Bronchus fibroblast of lung (primary cell): ENCODE measurements around the genes DUSP18, SMTN, EIF4ENIF1 and BPIFC.

DNA sequence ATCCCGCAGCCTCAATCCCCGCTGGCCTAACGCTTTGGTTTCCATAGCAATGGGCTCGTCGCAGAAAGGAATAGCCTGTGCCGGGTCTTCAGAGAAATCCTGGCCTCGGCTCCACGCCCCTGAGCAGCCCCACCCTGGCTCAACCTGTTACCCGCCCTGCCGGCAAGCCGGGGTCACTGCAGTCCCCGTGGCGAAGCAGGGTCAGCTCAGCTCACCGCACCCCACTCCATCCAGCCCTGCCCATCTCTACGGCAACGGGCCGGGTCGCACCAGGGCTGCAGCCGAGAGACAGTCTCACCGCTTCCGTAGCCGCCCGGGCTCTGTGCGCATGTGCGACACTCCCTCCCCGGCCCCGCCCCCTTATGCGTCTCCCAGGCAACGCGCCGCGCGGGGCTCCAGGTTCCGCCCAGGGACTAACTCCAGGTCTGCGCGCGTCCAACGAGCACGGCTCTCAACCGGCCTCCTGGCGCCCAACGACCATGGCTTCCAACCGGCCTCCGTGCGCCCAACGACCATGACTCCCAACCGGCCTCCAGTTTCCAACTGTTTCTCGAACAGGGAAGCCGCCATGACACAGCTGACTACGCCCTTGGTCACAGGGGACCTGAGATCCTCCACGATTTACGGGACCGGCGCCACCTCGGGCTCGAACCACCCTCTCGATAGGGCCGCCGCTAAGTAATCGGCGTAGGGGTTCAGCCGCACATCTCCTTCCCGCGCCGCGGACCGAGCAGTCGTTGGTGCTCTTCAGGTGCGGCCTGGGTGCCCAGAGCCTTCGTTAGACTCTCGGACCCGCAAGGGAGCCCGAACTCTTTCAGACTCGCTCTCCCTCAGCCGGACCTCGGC is at the start of gene DUSP18:
TSS of gene DUSP18 (minus strand) at position 322 of the 846 bp plus-strand sequence.
- RAMPAGE, long total RNA, result no peak

GRCh38 chr22:30822190-30822960 is 127.7 kb downstream of the OSBP2 start:
- RAMPAGE, long total RNA, result no peak

DNA sequence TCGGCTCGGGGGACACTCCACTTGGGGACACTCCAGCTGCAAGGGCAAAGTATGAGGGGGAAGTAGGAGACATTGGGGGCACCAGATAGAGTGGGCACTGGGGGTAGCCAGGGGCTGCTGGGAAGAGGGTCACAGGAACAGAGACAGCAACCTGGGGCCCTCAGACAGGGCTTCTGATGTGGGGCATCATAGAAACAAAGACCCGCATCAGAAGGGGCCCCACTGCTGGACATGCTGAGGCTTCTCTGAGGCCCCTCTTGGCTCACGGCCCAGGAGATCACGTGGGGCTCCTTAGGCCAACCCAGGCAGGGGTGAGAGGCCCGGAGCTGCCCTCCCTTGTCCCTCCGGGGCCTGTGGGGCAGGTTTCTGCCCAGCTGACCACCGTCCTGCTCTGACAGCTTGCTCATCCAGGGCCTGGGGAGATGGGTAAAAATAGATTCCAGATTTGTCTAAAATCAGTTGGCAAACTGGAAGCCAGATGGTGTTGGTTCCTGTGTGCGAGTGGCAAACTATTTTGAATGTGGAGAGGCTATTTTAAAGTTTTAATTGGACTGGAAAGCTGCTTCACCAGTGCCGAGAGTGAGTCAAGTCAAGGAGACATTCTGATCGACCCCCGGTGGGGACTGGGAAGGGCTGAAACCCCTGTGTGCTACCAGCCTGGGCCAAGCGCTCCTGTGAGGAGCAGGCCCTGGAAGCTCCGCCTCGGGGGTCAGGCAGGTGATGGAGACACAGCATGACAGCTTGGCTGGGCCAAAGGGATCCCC is 89.5 kb downstream of the MORC2 start:
- RAMPAGE, long total RNA, result no peak

DNA sequence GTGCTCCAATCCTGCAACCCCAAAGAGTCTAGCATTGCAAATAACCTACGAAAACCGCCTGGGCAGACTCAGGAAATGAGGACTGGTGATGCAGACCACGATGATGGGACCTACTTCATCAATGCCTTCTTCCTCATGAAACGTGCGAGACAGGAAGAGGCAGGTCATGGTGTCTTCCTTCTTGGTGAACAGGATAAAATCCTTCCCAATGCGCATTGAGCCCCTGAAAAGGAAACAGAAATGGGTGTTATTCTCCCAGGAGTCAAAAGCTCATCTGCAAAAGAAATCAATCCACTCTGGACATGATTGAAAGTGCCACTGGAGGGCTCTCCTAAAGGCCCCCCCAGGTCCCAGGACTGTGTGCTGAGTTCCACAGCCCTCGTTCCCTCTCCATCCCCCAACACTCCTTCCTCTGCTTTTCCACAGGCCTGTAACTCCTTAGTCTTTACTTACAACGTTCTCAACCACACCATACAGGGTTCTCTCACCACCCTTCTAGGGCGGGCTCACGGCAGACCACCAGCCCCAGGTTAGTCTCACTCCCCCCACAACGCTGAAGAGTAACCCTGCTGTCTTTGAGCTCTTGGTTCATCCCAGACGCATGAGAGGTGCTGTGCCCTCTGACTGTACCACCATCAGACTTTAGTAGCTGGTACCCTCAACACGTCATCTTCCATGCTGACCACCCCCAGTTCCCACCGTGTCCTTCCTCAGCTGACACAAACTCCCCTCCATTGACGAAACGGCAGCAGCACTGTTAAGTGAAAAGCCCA is 22.2 kb downstream of the MORC2 start:
- RAMPAGE, long total RNA, result no peak

DNA sequence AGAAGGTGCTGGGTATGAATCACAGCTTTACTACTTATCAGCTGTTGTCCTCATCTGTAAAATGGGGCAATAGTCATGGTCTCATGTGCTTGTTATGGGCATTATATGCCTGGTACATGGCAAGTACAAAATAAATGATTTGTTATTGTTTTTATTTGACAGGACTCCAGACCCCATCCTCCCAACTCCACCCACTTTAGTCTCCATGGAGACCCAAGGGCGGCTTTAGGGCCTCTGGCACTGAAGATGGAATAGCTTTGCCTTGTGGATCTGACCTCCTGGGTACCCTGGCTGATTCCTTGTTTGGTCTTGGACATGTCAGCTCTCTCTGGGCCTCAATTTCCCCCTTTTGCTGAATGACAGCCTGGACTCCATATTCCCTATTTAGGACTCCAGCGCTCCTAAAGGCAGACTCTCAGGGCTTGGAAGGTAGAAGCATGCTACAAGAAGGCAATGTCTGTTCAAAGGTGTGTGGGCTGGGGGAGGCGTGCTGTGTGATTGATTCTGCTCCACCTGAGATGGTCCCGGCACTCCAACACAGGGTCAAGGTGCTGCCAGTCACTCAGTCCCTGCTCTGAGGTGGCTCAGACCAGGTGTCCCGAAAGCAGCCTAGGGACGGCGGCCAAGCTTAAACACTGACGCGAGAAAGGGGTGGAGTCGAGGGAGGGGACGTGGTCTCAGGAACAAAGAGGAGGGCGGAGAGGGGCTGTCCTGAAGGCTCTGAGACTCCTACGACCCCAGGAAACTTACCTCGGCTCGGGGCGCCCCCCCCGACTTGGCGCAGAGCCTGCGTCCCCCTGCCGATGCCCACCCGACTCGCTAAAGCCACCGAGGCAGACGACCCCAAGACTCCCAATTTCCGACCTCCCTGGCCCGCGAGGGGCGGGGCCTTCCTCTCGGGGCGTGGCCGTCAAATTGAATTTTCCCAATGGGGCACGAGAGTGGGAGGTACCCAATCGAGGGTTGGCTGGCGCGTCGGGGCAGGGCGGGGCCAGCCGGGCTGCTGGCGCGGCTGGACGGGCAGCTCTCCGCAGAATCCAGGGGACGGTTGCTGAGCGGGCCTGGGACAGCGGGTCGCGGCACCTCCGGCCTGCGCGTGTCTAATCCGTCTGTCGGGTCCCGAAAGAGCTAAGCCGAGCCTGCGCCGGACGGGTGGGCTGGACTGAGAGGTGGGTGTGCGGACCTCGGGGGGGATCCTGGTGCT is at the start of gene SMTN:
TSS of gene SMTN (plus strand) at position 1,031 of the 1,204 bp plus-strand sequence.
- RAMPAGE, long total RNA, result start-site peak on the plus strand centred at position 1,041 of the sequence, 22 bp wide, 3,347 and 1,358 reads in 2 replicates

DNA sequence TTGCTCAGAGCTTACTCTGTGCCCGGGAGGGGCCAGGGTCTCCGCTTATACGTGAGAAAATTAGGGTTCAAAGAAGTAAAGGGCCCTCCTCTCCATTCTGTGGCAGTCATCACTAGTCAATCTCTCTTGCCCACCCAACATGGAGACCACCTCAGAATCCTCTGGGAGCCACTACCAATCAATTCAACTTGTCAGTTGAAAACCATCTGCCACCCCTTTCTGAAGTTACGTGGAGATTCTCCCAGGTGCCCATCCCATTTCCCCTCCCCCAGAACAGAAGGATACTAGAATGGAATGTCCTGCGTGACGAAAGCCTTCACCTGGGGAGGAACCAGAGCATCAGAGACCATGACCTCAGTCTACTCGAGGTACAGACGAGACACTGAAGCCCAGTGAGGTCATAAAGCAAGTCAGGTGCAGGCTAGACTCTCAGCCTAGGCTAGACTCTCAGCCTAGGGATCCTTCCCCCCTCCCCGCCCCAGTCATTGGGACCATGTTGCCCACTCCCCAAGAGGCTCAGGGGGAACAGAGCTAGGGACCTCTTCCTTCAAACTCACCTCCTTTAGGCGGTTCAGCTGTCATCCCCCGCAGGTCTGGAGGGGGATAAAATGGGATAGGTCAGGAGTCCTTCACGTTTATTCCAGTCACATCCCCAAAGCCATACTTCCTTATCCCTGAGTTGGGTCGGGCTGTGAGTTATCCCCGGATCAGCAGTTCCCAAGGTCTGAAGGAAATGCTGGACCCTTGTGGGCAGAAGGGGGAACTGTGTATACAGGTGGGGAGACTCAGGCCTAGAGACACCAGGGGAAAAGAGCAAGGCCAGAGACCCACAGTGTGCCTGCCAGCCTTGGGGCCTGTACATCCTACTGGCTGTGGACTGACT is 1.8 kb downstream of the SELENOM start:
- RAMPAGE, long total RNA, result no peak

DNA sequence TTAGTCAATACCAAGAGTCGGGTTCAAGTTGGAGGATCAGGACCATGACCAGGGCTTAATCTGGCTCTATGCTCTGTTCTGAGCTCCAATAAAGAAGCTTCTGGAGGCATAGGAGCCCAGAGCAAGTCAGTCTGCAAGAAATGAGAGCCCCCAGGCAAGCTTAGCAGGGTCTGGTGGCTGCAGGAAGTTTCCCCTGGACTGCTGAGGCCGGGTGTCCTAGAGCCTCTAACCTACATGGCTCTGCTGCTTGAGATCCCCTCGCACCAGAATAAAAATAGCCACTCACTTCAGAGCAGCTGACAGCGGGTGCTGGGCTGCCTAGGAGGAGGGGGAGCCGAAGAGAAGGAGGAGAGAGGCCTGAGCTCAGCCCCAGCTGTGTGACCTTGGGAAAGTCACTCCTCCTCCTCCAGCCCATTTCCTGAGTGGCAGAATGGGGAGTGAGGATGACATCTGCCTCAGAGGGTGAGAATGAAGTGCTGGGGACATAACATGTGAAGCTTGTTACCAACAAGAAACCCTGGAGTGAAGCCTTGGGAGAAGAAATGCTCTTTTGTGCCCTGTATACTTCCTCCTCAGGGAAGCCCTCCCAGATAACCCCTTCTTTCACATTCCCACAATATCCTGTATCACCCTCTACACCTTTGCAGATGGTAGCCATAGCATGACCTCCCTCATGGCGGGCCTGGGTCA is 3.7 kb upstream of the INPP5J start:
- RAMPAGE, long total RNA, result no peak

DNA sequence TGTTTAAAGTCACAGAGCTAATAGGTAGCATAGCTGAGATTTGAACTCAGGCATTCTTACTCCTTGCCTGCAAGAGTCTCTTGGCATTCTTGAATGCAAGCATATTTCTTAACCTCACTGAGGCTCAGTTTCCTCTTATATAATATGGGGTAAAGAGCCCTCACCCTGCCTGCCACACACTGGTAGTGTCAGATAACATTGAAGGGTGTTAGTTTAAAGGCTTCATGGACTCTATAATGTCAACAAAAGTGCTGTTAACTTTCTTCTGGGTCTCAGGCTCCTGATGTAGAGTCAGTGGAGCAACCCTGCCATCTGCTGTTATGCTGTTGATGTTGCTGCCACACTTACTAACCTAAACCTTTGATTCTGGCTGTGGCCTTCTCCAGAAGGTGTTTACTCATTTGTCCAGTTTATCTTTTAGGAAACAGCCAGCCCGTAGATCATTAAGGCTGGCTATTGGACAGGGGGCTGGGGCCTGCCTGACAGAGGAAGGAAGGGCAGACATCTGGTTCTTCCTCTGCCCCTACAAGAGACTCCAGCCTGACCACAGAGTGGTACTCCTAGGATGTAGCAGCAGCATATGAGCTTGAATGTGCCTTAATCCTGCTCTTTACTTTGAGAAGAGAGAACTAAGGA is 19.1 kb downstream of the LIMK2 start:
- RAMPAGE, long total RNA, result no peak

- RAMPAGE, long total RNA, result no peak
These were observed at the start of gene EIF4ENIF1 for GRCh38 chr22:31488957-31490037. TSS of gene EIF4ENIF1 (minus strand) at chr22:31489842.

DNA sequence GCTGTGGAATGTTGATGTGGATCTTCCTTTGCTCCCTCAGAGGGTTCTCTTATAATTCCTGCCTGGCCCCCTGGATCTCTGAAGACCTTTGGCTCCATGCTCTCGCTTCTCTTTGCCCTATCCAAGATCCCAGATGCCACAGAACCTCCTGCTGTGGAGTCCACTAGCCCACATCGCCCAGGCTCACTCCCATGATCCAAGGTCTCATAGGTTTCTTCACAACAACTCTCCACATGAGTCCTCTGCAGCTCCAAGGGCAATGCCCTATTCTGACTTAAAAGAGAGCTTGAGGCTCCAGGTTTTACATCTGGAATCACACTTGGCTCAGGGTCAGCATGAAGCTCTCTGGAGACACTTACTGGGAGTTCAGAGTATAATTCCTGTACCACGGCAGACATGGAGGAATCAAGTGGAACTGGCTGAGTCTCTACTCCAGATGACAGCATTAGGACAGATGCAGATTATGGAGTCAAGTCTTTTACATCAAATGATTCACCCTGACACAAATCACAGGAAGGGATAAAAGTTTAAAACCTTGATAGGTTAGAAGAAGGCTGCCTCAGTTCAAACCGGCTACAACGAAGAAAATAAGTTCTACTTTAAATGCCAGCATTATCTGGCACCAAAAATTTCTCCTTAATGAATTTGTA is 11.4 kb downstream of the PRR14L start:
- RAMPAGE, long total RNA, result no peak

- RAMPAGE, long total RNA, result no peak
These were observed 791 bp upstream of the DEPDC5 start for GRCh38 chr22:31752931-31753525.

DNA sequence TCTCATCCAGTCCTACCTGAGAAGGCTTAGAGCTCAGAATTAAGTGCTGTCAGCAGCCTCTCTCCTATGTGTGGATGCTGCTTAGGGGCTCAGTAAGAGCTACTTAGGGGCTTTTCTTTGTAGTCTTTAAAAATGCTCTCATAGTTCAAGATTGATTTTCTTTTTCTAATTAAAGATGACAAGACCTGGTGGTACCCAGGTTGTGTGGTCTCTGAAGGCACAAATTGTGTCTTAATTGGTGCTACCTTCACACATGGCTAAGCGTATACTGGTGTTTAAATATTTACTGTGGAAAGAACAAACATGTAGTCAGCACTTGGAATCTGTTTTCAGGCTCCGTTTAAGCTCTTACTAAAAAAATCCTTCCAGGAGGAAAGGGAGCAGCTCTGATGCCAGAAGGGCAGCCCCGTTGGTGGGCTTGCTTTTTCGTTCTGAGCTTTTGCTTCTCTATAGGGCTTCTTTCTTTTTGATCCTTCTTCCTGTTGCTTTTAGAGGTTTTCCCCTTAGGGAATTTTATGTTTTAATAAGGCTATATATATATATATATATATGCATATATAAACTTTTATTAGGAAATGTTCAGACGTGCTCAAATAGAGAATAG is 59.4 kb downstream of the DEPDC5 start:
- RAMPAGE, long total RNA, result no peak

GRCh38 chr22:31970460-31971226 is 26.3 kb downstream of the YWHAH start:
- RAMPAGE, long total RNA, result no peak

DNA sequence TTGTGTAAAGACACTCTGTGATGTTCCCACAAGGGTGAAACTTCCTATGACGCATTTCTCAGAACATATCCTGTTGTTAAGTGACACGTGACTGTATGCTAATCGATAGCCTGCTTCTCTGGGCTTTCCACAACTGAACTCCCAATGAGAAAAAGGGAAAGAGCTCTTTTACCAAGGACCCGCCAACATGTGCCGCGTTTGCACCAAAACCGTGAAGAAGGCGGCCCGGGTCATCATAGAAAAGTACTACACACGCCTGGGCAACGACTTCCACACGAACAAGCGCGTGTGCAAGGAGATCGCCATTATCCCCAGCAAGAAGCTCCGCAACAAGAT is 3.8 kb upstream of the SLC5A1 start:
- RAMPAGE, long total RNA, result no peak

GRCh38 chr22:32137616-32138401 is 21.3 kb downstream of the C22orf42 start:
- RAMPAGE, long total RNA, result no peak

DNA sequence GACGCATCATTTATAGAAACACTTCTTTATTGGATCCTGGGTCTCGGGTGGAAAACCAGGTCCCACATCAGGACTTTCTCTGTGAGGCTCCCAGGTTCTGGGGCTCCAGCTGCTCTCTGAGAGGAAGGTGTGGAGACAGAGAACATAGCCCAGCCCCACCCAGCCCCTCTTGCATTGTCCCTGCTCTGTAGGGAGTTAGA is 3.4 kb downstream of the RFPL2 start:
- RAMPAGE, long total RNA, result no peak

GRCh38 chr22:32334812-32335118 is 22.9 kb upstream of the RFPL3 start:
- RAMPAGE, long total RNA, result no peak

DNA sequence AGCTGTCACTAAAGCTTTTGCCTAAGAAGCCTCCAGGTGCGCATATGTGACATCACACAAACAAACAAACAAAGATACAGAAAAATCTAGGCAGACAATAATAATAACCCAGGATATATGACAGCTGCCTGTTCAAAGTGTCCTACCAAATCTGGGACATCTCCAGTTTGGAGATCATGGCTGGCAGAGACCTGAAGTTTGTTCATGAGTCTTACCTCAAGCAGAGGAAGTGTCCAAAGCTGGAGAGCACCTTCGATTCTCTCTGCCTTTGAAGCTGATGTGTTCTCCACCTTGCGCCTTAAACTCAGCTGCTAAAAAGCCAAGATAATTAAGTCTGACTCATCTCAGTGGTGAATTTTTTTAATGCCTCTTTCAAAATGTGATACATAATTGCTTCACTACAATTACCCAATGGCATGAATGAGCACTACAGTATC is at the start of gene BPIFC:
TSS of gene BPIFC (minus strand) at position 288 of the 437 bp plus-strand sequence.
- RAMPAGE, long total RNA, result no peak

DNA sequence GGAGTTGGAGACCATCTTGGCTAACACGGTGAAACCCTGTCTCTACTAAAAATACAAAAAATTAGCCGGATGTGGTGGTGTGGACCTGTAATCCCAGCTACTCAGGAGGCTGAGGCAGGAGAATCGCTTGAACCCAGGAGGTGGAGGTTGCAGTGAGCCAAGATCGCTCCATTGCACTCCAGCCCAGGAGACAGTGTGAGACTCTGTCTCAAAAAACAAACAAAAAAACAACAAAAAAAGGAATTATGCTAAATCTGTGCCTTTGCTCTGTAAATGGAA is 21.6 kb downstream of the FBXO7 start:
- RAMPAGE, long total RNA, result no peak

DNA sequence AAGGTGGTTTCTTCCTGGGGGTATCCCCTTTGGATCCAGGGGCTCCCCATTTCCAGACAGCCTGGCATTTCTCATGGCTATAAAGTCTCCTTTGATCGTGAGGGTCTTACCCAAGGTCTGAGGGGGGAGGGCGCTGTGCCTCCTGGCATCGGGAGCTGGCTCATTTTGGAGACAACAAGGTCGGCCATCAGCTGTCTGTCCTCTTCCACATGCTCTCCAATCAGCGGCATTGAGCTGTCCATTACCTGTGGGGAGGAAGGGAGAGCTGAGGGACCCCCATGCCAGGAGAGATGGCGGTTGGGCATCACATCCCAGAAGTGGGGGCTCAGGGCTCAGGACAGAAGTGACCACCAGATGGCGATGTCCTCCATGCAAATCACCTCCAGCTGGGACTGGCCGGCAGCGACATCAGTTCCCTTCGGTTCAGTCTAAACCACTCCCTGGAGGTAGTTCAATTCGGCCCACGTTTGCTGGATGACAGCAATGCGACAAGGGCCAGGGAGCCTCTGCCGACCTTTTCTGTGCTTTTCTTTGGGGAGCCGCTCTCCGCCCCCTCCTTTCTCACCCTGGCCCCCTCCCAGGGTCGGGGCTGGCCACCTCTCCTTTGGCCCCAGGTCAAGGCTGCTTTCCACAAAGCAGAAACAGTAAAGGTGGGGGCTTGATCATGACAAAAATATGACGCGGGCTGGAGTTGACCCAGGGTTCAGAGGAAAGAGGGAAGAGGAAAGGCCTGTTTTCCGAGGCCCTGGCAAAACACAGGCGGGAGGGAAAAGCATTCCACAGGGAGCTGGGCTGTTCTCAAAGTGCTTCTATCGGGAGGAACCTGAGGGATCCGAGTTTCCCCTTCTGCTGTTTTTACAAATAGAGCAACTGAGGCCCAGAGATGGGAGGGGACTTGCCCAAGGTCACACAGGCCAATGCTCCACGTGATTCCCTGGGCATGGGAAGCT is 54.4 kb downstream of the FBXO7 start:
- RAMPAGE, long total RNA, result no peak